Cardiac atrium fibroblast (primary cell): ENCODE data around the genes MBTPS1 and USP10.

- RAMPAGE, long total RNA = no peak
Observed at GRCh38 chr16:82329529-82330274, 159.7 kb upstream of the MPHOSPH6 start.

- RAMPAGE, long total RNA = no peak
Observed at GRCh38 chr16:82584716-82585401, 41.9 kb upstream of the CDH13 start.

- RAMPAGE, long total RNA = no peak
Observed at GRCh38 chr16:82651666-82652305, 25.0 kb downstream of the CDH13 start.

DNA sequence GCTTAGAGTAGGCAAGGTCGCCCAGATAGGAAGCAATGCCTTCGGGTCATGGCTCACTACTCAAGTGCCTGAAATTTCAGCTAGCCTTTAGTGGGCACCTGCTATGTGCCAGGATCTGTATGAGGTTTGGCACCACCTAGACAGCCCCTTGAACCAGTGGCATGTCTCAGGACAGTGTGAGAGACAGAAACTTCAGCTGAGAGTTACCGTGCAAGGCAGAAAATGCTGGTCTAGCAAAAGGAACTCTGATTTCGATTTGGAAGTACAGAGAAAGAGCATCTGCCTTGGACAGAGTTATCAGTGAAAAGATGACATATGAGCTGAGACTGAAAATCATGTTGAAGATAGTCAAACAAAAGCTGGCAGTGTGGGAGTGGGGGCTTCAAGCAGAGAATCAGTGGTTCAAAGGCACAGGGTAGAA lies 29.1 kb downstream of the CDH13 start:
- RAMPAGE, long total RNA = no peak

DNA sequence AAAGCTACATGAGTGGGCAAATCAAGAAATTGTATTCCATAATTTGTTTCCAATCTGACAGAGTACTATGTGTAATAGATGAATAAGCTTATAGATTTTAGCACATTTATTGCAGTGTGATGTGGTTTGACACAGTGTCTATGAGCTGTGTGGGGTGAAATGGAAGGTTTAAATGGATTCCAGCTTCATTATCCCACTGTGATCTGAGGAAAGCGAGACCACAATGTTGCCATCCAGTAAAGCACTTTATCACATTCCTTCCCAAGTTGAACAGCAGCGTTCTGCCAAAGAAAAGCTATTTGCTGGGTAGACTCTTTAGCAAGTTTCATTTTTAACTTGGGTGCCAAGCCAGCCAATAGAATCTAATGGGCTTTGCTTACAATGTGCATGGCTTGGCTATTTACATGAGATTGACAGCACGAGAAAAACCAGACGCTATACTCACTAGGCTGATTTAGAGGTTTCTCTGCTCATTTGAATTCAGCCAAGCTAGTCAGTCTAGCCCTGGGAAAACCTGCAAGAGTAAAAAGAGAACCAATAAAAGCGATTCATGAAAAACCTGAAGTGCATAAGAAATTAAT lies 108.8 kb downstream of the CDH13 start:
- RAMPAGE, long total RNA = no peak

- RAMPAGE, long total RNA = no peak
Observed at GRCh38 chr16:82995886-82996545, 369.2 kb downstream of the CDH13 start.

GRCh38 chr16:83899259-83900323 lies 676 bp downstream of the MLYCD start:
- RAMPAGE, long total RNA = no peak

DNA sequence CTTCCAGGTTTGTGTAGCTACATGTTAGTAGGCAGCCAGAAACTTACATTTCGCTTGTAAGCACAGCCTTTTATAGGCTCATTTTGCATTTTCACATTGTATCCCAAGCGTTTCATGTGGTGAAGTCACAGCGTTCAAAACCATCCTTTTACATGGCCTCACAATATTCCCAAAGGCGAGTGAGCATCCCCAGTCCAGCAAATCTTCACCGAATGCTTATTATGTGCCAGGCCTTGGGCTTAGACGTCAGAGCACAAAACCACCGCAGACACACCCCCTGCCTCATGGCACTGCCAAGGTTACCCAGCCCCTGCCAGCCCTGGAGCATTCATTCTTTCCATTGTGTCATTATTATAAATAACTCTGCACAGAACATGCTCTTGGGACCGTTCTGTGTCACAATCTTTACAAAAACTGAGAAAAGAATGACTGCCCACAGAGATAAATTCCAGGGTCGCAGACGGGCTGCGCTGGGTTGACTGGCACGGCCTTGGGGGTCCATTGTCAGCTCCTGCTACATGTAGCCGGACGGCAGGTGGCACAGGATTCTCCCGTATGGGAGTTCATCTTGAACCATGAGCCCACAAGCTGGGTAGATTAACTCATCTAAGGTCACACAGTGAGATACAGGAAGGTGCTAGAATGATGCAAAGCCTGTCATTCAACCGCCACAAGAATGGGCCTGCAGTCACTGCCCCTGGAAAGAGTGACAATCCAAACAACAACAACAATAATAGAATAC lies 4.7 kb upstream of the NECAB2 start:
- RAMPAGE, long total RNA = no peak

DNA sequence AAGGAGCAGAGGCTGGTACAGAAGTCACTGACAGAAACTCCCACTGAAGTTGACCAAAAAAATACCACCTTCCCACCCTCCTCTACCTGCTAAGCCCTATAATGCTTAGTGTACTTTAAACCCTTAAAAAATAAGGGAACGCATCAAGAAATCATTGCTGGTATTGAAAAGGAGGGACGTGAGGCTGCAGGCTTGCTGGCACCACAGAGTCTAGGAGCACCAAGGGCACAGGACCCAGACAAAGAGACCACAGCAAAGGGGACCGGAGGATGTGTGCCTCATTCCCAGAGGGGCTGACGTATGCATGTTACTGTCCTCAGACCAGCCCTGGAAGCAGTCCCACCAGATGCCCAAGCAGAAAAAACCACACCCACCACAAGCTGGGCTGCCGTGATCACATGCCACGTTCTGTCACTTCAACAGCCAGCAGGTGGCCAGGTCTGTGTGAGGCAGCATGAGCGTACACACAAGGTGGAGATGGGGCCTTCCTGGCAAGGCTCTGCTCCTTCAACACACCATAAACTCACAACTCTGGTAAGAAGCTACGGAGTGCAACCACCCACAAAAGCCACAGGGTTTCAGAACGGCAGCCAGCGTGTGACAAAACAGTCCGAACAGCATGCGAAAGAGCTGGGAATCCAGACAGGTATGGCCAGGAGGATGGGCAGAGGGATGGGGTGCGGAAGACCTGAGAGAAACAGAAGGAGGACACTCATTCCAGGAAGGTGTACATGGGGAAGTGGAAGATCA lies 28.1 kb downstream of the MBTPS1 start:
- RAMPAGE, long total RNA = no peak

DNA sequence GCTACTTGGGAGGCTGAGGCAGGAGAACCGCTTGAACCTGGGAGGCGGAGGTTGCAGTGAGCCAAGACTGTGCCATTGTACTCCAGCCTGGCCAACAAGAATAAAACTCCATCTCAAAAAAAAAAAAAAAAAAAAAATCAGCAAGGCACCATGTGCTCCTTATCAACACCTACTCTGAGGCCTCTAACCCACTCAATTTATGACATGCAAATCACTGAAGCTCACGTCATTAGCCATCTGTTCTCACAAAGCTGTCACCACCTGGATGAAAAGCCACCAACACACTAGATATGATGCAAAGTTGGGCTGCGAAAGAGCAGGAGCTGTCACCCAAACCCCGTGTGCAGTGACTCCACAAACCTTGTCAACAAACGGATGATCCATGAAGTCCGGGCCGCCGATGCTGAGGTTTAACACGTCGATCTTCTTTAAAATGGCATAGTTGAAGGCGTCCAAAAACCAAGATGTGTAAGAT lies 25.3 kb downstream of the MBTPS1 start:
- RAMPAGE, long total RNA = no peak

DNA sequence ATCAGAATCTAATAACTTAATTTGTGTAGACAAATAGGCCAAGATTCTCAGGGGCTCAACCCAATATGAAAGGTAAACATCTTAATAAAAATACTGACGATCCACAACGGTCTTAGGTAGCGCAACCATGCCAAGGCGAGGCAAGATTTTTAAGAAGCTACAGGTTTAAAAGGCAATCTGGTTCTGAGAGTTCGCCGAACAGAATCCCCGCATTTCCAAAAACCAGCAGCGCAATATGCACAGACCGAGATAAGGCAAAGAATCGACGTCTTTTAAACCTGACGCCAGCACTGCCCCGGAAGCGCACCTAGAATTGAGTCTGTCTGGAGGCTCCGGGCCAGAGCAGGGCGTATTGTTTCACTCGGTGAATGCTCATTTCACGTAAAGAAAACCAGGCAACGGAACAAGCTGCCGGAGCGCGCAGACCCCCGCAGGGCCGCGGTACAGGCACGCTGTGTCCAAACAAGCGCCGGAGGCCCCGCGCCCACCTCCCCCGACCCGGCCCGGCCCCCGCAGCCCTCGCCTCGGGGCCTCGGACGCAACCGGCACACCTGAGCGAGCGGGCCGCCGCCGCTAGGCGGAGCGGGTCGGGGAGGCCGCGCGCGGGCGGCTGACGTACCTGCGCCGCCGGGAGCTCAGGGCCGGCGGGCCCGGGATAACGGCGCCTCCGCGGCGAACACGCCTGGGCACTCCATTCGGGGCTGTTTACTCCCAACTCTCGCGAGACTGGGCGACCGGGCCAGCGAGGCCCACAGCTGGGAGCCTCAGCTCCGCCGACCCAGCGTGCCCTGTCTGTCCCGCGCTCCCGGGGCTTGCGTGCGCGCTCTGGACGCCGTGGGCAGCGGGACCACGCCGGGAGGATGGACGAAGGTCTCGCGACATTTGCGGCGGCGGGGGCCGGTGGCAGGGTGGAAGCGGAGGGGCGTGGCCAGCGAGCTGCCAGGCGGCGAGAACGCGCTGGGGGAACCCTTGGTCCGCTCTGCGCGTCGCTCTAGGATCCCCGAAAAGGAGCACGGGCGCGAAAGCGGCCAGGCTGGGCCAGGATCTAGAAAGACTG lies at the start of gene MBTPS1:
Gene MBTPS1 (minus strand): TSS at position 827 of the 1,057 bp plus-strand sequence.
- RAMPAGE, long total RNA = no peak

DNA sequence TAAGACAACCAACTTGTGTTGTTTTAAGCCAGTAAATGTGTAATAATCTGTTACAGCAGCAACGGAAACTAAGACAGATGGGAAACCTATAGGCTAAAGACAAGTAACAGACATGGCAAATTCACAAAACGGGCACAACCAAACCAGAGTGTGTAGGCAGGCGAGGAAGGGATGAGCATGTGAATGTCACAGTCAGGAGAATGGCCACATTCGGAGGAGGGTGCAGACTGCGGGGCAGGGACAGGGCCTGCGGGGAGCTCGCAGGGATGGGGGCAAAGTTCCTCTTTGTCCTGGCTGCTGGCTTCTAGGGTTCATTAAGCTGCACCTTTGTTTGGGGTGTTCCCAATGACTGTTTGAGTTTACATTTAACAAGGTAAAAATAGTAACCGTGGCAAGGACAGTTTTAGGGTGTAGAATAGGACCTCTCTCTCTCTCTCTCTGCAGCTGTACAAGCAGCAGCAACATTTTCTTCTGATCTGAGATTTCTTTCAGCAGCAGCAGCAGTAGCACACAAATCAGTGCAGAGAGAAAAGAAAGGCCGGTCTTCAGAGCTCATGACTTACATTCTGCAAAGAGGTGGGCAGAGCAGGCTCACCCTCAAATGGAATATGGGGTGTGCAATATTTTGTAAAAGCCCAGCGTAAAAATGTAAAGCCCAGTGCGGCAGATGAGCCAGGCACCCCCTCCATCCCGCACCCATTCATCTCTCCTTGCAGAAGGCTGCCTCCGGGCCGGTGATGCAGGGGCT lies 18.1 kb upstream of the ATP2C2 start:
- RAMPAGE, long total RNA = no peak

- RAMPAGE, long total RNA = no peak
Observed at GRCh38 chr16:84514689-84515460, 10.4 kb upstream of the MEAK7 start.

GRCh38 chr16:84559148-84559510 lies 54.7 kb upstream of the MEAK7 start:
- RAMPAGE, long total RNA = no peak

GRCh38 chr16:84591904-84592228 lies 26.0 kb downstream of the COTL1 start:
- RAMPAGE, long total RNA = no peak

DNA sequence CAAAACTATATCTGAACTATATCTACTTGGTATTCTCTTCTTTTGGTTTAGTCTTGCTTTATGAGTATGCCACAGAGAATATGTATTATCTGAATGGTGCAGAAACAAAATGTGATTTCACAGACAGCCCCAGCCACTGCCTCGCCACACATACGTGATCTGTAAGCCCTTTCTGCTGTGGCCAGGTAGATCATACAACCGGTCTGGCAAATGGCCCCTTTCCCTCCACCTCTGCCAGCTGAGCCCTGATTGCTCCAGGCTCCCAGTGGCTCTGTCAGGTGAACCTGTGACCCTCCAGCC lies 6.2 kb downstream of the COTL1 start:
- RAMPAGE, long total RNA = no peak

- RAMPAGE, long total RNA = no peak
Observed at GRCh38 chr16:84699237-84700118, at the start of gene USP10. Gene USP10 (plus strand): TSS chr16:84700000.

GRCh38 chr16:84830647-84831342 lies 11.0 kb downstream of the CRISPLD2 start:
- RAMPAGE, long total RNA = no peak

DNA sequence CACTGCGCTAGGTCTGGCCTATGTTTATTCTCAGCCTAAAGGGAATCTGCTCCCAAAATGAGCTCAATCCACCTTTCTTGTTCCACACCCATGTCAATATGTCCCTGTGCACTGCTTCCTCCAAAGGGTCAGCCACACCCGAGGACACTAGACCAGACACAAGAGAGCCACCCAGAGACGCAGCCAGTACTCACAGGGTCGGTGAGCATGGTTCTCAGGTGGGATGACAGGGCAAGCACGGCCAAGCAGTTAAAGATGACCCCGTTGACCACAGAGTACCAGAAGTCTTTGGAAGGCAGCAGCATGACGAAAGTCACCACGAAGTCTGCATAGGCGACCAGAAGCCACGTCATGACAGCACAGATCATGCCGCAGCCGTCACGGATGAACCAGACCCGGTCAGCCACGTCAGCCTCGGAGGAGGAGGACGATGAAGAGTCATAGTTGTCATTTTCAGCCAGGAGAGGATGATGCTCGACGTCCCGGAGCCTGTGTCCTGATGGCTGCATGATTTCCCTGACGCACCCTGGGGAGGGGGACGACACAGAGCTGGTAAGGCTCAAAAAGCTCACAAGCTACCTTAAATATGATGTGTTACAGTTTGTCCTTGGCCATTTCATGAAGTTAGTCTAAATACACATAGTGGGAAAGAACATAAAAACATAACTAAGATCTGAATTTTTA lies 21.1 kb downstream of the ZDHHC7 start:
- RAMPAGE, long total RNA = no peak

GRCh38 chr16:84995592-84996139 lies 15.7 kb downstream of the ZDHHC7 start:
- RAMPAGE, long total RNA = no peak